HL-60 (cell line): ENCODE measurements around the gene FBLN2.

- RRBS: no CpG with 5 or more reads among the region's 6 CpGs
Measured at GRCh38 chr3:12831247-12832038, 9.9 kb downstream of the RPL32 start.

- RRBS: no CpG with 5 or more reads among the region's 10 CpGs
Measured at GRCh38 chr3:12832039-12833181, 9.0 kb downstream of the RPL32 start.

- RRBS: no CpG with 5 or more reads among the region's 34 CpGs
Measured at GRCh38 chr3:12840520-12841417, 596 bp downstream of the RPL32 start.

DNA sequence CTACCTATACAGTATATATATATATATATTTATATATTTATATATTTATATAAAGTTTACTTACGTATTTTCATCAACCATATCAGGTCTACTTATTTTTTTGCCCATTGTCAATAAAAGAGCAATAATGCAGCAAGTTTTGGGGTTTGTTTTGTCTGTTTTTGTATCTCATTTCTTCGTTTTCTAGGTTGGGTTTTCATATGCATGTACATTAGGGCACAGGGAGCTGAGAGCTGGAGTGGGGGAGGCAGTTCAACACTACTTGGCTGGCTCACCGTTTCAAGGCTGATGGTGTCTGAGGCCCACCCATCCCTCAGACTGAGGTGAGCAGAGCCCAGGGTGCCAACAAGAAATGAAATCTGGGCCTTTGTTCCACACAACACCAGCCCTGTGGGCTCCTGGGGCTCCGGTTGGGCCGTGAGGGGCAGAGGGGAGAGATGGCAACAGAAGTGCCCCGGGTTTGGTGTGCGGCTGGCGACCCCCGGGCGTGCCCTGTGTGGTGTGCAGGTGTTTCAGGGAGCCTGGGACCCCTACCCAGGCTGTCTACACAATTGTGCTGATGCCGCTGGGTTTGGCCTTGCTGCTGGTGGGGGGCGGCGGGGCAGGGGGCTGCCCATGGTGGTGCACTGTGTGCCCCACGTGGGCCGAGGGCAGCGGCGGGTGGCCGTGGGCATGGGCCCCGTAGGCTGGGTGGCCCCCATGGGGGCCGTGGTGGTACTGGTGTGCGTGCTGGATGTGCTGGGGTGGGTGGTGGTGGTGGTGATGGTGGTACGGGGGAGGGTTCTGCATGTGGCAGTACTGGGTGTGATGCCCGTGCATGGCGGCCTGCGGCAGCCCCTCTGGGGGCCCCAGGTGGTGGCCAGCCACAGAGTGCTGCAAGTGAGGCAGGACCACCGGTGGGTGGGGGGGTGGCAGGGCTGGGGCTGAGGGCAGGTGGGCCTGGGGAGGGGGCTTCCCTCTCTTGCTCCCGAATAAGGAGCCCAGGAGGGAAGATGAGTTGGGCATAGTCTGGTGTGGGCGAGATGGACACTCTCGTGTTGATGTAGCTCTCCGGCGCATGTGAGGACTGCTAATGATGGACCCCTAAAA is 59.4 kb upstream of the RPL32 start:
- RRBS: 94% methylated on average over 3 of the region's 31 CpGs

DNA sequence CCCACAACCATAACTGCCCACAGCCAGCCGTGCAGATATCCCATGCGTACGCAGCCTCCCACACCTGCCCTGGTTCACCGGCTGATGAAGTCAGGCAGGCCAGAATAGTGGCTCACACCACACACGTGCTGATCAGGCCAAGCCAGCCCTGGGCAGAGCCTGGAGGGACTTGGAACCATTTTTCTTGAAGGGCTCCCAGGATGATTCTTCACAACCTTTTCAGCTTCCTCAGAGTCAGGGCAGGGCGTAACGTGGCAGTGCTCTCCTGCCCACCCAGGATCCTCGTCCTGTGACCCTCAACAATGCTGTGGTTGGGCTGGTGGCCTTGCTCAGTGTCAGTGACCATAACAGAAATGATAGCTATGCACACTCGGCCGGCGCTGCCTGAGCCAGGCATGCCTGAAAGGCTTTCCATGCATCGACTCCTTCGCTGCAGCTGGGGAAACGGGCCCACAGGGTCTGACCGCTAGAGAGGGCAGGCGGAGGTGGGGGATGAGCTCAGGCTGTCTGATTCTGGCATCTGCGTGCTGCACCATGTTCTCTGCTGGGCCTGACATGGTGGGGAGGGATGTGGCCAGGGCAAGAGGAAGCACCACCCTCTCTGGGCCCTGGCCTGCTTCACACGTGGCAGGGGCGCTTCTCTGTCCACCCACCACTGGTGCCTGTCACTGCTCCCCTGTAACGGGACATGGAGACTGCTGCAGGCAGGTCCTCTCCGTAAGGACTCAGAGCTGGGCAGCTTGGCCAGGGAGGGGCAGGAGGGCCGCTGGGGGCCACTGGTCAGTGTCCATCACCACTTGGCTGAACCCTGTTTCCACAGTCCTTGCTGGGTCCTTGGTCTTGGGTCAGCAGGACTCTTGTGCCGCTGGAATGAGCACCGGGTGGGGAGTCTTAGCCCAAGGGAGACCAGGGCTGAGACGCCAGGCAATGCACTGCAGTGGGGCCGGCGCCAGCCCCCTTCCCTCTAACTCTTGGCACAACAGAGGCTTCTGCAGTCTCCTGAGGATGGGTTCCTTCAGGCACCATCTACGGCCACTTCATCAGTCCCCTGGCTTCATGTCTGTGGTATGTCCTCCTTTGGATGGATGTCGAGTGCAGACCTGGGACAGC is 64.1 kb upstream of the RPL32 start:
- RRBS: 91% methylated on average over 1 of the region's 29 CpGs

GRCh38 chr3:12970385-12971102 is 102.7 kb downstream of the IQSEC1 start:
- RRBS: no CpG with 5 or more reads among the region's 7 CpGs

DNA sequence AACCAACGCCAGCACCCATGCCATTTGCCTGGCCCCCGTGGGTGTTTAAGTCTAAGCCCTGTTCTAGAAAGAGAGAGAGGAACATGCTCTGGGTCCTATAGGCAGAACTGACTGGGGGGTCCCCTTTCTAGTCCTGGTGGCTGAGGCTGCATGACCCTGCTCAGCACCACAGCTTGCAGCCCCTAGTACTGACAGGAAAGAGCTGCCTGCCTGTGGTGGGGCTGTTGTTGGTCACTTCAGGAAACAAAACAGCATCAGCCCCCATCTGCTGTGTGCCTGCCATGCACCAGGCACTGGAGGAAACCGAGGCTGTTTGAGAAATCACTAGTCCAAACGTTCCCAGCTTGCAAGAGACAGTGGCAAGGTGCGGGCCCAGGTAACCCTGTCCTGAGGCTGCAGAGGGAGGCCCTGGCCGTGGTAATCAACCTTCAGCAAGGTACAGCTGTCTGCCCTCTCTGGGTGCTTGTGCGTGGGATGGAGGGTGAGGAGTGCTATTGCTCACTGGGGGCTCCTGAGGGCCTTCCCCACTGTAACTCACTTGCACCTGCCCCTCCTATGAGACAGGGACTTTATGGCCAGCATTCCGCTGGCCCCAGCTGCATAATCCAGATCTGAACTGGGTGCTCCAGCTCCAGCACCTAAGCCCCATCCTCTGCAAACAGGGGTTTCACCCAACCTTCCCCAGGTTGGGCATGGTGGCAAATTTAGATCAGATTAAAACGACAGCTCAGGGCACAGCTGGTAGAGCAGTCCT is 90.5 kb downstream of the IQSEC1 start:
- RRBS: no CpG with 5 or more reads among the region's 9 CpGs

DNA sequence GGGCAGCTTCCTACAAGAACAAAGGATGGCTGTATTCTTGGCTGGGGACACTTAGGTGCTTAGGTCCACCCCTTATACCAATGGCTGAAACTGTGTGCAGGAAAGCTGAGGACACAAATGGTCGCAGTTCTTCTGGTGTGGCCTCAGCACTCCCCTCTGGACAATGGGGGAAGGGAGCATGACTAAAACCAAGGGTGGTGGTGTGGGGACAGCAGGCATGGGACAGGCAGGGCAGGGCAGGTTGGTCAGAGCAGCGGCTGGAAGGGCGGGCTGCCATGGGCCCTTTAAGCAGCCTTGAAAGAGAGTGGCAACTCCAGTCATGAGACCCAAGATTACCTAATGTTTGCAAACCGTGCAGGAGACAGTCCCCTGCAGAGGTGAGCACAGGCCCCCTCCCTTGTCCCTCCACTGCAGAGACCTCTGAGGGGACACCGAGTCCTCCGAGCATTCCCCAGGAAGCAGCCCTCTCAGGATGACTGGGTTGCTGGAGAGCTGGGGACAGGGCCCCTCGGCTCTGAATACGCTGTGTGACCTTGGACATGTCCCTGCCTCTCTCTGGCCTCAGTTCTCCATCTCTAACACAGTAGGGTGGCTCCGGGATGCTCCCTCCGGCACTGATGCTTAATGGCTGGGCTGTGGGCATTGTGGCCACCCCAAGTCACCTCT is 81.4 kb downstream of the IQSEC1 start:
- RRBS: no CpG with 5 or more reads among the region's 10 CpGs

DNA sequence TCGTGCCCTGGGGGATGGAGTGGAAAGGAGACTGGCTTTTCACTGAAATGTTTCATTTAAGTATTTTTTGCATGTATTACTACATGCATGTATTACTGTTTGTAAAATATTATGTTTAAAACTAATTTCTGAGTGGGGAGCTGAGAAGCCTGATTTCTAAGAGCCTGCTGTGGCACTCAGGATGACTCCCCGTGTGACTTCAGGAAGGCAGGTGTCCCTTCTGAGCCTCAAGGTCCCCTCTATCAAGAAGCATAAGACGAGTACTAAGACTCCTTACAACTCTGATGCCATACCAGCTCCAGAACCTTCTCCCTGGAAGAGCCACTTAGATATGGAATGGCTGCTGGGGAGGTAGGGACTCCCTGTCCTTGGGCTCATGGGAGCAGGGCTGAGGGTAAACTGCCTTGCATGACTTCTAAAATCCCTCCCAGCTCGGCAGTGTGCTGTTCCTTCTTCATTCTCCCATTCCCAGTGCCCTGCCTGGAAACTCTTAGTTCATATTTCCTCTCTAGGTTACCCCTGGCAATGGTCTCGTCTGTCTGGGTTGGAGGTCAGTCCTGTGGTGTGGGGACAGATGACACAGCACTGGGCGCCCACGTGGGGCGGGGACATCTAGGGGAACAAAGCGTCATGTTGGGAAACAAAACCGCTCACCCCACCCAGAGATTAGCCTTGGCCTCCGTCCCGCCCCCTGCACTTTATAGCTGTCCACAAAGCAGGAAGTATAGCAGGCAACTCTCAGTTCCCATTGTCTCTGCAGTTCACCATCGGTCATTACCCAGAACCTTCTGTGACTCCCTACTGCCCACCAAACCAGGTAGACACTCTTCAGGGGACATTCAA is 74.1 kb downstream of the IQSEC1 start:
- RRBS: no CpG with 5 or more reads among the region's 13 CpGs

DNA sequence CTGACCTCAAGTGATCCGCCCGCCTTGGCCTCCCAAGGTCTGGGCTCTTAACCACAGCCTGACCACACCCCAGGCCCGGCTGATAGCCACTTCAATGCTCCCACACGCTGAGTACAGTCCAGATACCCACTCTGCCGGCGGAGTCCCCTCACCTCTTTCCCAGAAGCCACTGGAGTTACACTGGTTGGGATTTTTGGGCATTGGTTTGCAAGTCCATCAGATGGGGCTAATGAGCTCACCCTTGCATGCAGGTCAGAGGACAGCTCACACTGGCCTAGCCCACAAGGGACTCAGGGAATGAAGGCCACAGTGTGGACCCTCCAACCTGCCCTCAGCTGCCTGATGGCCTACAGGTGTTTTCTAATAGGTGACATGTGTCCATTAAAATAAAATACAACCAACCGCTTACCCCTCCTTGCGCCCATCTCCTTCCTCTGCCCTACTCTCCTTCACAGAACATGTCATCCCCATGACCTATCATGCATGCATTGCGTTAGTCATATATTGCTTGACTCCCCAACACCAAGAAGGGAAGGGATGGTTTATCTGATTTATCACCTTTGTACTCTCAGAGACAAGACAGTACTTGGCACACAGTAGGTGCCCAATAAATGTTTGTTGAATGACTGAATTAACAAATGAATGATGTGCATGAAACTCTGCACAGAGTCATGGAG is 59.9 kb downstream of the IQSEC1 start:
- RRBS: 63% methylated on average over 3 of the region's 9 CpGs

DNA sequence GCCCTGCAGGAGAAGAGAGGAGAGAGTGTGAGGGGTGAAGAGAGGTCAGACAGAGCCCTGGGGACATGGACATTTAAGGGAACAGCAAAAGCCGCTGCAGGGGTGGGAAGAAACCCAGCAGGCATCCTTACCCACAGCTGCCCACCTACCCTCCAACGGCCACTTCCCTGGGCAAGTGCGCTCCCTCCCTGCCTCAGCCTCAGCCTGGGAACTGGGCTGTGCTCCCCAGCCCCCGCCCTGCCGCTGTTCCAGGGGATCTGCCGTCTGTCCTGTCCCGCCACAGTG is 7.2 kb upstream of the IQSEC1 start:
- RRBS: no CpG with 5 or more reads among the region's 7 CpGs

GRCh38 chr3:13281121-13282307 is 138.6 kb downstream of the NUP210 start:
- RRBS: 18% methylated on average over 23 of the region's 52 CpGs

- RRBS: no CpG with 5 or more reads among the region's 1 CpG
Measured at GRCh38 chr3:13428256-13428495, 8.1 kb upstream of the NUP210 start.

DNA sequence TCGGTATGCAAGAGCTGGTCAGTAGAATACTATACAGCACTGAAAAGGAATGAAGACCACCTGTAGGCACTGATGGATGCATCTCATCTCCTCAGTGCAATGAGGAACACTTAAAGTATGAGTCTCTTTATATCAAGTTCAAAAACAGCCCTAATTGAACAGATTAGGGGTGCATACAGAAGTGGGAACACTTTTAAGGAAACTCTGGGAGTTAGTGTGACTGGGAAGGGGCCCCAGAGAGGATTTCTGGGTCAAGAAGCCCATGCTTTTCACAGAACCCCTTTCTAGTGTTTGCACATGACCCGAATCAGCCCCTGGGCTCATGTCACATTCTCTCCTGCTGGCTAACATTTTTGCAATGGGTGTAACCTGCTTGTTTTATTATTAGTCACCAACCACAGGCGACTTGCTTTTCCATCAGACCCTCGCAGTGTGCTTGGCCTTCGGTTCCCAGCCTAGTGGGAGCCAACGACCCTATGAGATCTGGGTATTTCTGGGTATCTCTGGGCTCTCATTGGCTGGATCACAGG is 11.2 kb upstream of the FBLN2 start:
- RRBS: no CpG with 5 or more reads among the region's 6 CpGs

DNA sequence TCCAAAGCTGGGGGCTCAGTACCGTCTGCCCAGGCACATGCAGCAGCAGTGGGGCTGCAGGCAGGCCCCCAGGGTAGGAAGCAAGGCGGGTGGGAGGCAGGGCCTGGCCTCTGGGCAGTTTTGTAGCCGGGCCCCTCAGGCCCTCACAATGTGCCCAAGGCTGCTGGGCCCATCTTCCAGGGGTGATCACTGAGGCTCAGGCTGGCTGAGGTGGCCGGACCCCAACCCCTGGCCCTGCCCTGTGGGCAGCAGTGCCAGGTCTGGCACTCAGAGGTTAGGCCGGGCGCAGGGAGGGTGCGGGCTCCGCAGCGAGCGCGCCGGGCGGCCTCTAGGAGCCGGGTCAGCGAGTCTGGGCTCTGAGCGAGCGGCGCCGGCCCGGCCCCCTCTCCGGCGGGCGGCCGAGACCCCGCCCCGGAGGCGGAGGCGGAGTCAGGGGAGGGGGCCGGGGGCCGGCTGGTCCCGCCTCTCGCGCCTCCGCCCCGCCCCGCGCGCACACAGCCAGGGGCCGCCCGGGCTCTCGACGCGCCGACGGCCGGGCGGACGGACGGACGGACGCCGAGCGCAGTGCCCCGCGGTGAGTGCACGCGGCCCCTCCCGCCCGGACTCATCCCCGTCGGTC is at the start of gene FBLN2:
TSS of gene FBLN2 (plus strand) at position 491 of the 619 bp plus-strand sequence.
- RRBS: 25% methylated on average over 40 of the region's 61 CpGs

- RRBS: no CpG with 5 or more reads among the region's 7 CpGs
Measured at GRCh38 chr3:13866436-13866792, 13.5 kb downstream of the WNT7A start.

- RRBS: no CpG with 5 or more reads among the region's 7 CpGs
Measured at GRCh38 chr3:13866793-13867129, 13.1 kb downstream of the WNT7A start.

- RRBS: no CpG with 5 or more reads among the region's 6 CpGs
Measured at GRCh38 chr3:14131313-14131852, 6.5 kb downstream of the TMEM43 start.

DNA sequence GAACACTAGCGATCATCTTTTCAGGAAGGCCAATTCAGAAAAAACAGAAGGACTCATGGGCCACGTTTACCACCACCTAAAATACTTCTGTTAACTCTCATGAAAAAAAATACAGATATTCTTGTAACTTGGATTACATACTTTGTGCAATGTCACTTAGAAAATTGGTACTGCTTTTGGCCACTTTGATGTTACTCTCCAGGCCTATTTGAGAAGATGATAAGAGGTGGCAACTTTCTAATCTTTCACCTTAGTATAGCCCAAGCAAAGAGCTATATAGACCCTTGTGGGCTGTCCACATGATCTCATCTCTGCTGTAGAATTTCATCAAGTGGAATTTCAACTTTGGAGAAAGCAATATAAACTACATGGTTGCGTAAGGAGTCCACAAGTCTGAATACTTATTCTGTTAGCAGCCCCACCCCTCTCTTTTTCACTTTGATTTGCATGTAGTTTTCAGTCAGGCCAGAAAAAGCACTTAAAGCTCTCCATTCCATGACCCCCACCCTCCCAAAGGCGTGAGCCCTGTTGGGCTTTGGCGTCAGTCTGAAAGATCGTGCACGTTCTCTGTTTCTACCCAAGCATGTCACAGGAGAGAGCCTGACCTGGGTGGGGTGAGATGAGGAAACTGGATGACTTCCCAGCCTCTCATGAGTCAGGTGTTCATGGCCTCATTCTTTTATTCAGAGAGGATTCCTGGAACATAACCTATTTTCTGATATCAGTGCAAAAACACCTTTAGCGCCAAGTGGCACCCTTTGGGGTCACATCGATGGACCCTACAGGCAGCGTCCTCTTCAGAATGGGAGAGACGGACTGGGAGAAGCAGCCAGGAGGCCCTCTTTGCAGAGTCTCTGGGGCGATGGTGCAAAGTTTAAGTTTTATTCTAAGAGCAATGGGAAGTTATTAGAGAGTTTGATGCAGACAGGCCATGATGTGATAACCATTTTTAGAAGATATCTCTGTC is 55.6 kb downstream of the LSM3 start:
- RRBS: no CpG with 5 or more reads among the region's 12 CpGs

DNA sequence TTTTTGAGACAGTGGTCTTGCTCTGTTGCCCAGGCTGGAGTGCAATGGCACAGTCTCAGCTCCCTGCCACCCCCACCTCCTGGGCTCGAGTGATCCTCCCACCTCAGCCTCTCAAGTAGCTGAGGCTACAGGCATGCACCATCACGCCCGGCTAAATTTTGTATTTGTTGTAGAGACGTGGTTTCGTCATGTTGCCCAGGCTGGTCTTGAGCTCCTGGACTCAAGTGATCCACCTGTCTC is 22.6 kb upstream of the SLC6A6 start:
- RRBS: no CpG with 5 or more reads among the region's 5 CpGs